Caco-2 (cell line): ENCODE measurements around the genes ANK2, CAMK2D, ARSJ and NDST4.

DNA sequence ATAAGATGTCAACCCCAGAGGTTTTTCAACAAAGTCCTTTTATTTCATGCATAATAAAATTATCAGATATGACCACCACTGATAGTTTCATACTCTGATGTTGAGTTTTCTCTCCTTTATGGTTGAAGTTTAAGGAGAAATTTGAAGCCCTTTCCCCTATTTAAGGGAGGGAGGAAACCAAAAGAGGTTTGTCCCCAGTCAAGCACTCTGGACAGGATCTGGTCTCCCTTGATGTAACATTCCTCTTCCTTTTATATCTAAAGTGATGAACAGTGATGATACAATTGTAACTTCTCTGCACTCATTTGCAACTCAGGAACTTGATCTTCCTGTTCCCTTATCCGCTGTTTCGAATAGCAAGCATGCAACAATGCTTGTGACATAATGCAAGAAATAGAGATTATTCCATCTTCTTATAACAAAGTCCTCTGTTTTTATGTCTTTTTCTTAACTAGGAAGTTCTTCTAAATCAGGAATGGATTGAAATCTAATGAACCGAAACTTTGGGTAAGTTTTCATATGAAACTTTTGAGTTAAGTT, 18.2 kb downstream of the ALPK1 start:
- PRO-cap, result no peak
- RRBS, result no CpG with 5 or more reads among the region's 3 CpGs

GRCh38 chr4:112384024-112384898, 87.1 kb downstream of the ALPK1 start:
- PRO-cap, result no peak
- RRBS, result no CpG with 5 or more reads among the region's 2 CpGs

DNA sequence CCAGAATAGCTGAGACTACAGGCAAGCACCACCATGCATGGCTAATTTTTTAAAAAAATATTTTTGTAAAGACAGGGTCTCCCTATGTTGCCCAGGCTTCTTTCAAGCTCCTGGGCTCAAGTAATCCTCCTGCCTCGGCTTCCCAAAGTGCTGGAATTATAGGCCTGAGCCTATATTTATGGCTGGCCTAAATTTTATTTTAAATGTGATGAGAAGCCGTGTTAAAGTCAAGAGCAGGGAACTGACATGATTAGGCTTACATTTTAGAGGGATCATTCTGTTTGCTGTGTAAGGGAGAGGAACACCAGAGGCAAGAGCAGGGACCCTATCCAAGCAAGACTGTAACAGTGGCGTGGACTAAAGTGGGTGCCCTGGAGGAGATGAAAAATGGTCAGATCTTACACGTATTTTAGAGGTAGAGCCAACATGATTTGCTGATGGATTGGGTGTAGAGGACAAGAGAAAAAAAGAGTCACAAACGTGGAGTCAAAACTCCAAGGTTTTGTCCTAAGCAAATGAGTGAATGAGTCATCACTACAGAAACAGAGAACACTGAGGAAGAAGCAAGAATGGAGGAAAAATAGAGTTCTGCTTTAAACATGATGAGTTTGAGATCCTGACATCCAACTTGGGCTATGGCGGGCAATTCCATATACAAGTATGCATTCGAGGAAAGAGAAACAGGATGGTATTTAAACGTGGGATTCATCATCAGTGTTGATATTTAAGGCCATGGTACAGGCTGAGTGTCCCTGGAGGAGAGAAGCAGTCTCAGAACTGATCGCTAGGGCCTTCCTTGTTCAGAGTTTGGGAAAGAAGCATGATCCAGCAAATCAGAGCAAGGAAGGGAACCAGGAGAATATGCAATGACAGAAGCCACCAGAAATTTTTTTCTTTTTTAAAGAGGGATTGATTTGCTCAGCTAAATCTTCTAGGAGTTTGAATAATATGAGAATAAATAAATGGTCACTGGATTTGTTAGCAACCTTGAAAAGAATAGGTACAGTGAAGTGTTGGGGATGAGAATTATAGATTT, 101.6 kb downstream of the ALPK1 start:
- PRO-cap, result no peak
- RRBS, result no CpG with 5 or more reads among the region's 9 CpGs

GRCh38 chr4:112817573-112818478, 180.9 kb downstream of the LARP7 start:
- PRO-cap, result bidirectional peak, plus-strand start at chr4:112818130, minus-strand start at chr4:112817979
- RRBS, result no CpG with 5 or more reads among the region's 16 CpGs

DNA sequence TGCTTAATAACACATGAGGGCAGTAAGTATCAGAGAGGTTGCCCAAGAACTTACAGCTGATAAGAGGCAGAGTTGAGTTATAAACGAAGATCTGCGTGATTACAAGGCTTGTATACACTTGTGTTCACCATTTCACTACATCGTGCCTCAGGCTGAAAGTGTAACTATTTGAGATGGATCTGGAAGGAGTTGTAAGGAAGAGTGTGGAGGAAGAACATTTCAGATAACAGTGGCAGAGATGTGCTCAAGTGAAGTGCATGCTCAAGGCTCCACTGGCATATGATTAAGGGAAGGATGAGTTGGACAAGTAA, 68.6 kb upstream of the ANK2 start:
- PRO-cap, result no peak
- RRBS, result no CpG with 5 or more reads among the region's 3 CpGs

DNA sequence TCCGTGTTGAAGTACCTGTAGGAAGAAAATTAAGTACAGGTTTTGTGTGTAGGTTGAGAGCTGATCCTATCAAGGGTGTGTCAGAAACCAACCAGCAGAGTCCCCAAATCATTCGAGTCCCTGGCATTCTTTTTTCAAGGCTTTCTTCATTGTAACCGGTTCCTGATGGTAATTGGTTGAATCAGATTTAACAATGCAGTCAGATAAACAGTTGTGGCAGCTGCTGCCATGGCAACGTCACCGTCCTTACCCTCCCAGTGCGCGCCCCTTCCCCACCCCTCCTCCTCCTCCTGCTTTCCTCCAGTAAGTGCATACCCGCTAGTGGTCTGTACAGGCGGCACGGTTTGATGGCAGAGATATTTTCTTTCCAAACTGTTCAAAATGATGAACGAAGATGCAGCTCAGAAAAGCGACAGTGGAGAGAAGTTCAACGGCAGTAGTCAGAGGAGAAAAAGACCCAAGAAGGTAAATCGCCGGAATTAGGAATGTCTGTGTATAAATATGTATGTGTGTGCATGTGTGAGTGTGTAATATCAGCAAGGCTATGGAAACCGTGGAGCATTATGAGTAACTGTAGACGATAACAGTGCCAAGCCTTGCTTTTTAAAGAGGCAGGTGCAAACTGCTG, at the start of gene ANK2:
Gene ANK2 (plus strand): TSS at position 306 of the 628 bp plus-strand sequence.
- PRO-cap, result no peak
- RRBS, result no CpG with 5 or more reads among the region's 17 CpGs

- PRO-cap, result no peak
- RRBS, result no CpG with 5 or more reads among the region's 9 CpGs
Observed at GRCh38 chr4:113052484-113053401, 3.3 kb downstream of the ANK2 start.

GRCh38 chr4:113295625-113296038, 246.2 kb downstream of the ANK2 start:
- PRO-cap, result no peak
- RRBS, result no CpG with 5 or more reads among the region's 2 CpGs

- PRO-cap, result no peak
- RRBS, result no CpG with 5 or more reads among the region's 5 CpGs
Observed at GRCh38 chr4:113300276-113300923, 250.9 kb downstream of the ANK2 start.

DNA sequence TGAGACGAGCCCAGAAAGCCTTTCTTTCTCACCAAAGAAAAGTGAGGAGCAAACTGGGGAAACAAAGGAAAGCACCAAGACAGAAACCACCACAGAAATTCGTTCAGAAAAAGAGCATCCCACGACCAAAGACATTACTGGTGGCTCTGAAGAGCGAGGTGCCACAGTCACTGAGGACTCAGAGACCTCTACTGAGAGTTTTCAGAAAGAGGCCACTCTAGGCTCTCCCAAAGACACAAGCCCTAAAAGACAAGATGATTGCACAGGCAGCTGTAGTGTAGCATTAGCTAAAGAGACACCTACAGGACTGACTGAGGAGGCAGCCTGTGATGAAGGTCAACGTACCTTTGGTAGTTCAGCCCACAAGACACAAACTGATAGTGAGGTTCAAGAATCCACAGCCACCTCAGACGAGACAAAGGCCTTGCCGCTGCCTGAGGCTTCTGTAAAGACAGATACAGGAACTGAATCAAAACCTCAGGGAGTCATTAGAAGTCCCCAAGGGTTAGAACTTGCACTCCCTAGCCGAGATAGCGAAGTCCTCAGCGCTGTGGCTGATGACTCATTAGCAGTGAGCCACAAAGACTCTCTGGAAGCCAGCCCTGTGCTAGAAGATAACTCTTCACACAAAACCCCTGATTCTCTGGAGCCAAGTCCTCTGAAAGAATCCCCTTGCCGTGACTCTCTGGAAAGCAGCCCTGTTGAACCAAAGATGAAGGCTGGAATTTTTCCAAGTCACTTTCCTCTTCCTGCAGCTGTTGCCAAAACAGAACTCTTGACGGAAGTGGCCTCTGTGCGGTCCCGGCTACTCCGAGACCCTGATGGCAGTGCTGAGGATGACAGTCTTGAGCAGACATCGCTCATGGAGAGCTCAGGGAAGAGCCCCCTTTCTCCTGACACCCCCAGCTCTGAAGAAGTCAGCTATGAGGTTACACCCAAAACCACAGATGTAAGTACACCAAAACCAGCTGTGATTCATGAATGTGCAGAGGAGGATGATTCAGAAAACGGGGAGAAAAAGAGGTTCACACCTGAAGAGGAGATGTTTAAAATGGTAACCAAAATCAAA, 306.2 kb downstream of the ANK2 start:
- PRO-cap, result no peak
- RRBS, result no CpG with 5 or more reads among the region's 17 CpGs

DNA sequence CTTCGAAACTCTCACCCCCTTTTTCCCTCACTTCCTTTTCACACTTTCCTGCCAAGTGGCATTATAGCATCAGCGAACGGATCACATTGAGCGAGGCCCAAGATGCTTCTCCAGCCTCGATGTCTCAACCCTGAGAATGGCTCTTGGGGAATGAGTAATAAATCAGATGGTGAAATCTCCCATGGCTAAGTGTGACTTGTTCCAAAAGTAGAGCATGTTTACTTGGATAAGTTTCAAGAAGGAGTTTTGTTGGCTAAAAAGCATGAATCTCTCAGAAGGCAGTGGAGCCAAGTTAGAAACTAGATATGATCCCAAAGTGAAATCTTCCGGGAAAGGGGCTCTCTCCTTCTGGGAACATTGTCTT, 316.3 kb downstream of the CAMK2D start:
- PRO-cap, result no peak
- RRBS, result no CpG with 5 or more reads among the region's 6 CpGs

GRCh38 chr4:113467620-113468002, 293.9 kb downstream of the CAMK2D start:
- PRO-cap, result no peak
- RRBS, result no CpG with 5 or more reads among the region's 2 CpGs

GRCh38 chr4:113471784-113472367, 289.7 kb downstream of the CAMK2D start:
- PRO-cap, result no peak
- RRBS, result no CpG with 5 or more reads among the region's 5 CpGs

DNA sequence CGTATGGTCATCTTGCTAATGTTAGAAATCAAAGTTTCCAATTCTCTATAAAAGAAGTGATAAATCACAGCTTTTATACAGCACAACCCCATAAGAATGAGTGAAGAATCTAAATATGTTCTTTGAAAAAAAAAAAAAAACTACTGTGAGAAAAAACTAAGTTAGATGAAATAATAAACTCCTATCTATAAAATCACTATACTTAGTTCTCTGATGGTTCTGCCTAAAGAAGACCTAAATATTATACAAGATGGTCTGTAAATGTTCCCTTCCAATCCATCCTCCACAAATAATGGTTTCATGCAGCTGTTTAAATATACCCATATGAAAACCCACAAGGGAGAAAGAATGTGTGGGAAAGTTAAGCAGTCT, 23.5 kb downstream of the CAMK2D start:
- PRO-cap, result no peak
- RRBS, result no CpG with 5 or more reads among the region's 1 CpG

- PRO-cap, result bidirectional peak, plus-strand start at chr4:113761916, minus-strand start at chr4:113761762; bidirectional peak, plus-strand start at chr4:113762376, minus-strand start at chr4:113762344
- RRBS, result 8% methylated on average over 18 of the region's 59 CpGs
Observed at GRCh38 chr4:113761654-113762476, at the start of gene CAMK2D. TSS of gene CAMK2D (minus strand) at chr4:113761738.

GRCh38 chr4:113979362-113980006, at the start of gene ARSJ:
TSS of gene ARSJ (minus strand) at chr4:113979647.
- PRO-cap, result bidirectional peak, plus-strand start at chr4:113979559, minus-strand start at chr4:113979611; bidirectional peak, plus-strand start at chr4:113979840, minus-strand start at chr4:113979647
- RRBS, result 4% methylated on average over 17 of the region's 42 CpGs

- PRO-cap, result no peak
- RRBS, result no CpG with 5 or more reads among the region's 1 CpG
Observed at GRCh38 chr4:114364730-114365123, 233.9 kb upstream of the UGT8 start.

GRCh38 chr4:114601597-114602154, 3.1 kb downstream of the UGT8 start:
- PRO-cap, result no peak
- RRBS, result no CpG with 5 or more reads among the region's 3 CpGs

- PRO-cap, result no peak
- RRBS, result 22% methylated on average over 2 of the region's 16 CpGs
Observed at GRCh38 chr4:115113353-115114228, at the start of gene NDST4. TSS of gene NDST4 (minus strand) at chr4:115113620.

DNA sequence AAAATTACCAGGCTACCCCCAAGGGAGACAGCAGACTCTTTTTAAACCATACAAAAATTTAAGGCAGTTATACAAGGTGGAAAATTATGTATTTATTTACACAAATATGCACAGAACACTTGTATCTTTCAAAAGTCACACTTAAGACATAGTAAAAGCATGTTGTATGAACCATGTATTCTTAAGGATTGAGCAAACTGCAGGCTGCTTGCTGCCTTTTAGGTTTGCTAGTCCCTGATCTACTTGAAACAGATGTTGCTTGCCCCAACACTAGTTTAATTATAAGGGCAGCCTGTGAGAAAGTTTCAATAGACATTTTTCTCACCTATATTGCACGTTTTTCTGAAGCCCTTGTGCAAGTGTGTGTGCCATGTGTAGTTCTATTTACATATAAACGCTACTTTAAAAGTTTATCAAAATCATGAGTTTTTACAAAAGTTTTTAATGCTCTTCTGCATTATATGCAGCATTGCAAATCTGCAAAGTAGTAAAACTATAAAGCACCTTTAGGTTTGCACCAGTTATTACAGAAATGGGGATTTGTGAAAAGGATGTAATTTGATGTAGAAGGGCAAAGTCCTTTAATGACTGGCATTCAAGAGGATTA, 72.7 kb downstream of the PRSS12 start:
- PRO-cap, result no peak
- RRBS, result no CpG with 5 or more reads among the region's 2 CpGs